ENCODE data around the genes CNDP1 and ZNF407.

DNA sequence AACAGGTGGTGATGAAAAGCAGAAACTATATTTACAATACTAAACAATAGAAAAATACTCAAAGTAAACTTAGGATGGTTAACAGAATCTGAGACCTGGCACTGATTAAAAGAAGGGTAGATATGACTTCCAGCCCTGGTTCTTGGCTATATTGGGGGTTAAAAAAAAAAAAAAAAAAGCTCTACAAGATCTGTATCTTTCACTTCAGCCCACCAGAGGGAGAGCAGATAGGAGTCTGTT is 777.8 kb downstream of the SERPINB8 start:
- PRO-cap, 6 experiments = no peak in any of the 6 experiments
- RAMPAGE, long total RNA, 2 experiments = no peak in any of the 2 experiments

GRCh38 chr18:66523238-66523583 is 80.7 kb downstream of the CDH19 start:
- PRO-cap, 6 experiments = no peak in any of the 6 experiments
- RAMPAGE, long total RNA, 2 experiments = no peak in any of the 2 experiments
- RRBS = no CpG with 5 or more reads among the region's 6 CpGs

- PRO-cap, 6 experiments = no peak in any of the 6 experiments
- RAMPAGE, long total RNA, 2 experiments = no peak in any of the 2 experiments
- RRBS = no CpG with 5 or more reads among the region's 8 CpGs
Observed at GRCh38 chr18:66571901-66572327, 32.0 kb downstream of the CDH19 start.

DNA sequence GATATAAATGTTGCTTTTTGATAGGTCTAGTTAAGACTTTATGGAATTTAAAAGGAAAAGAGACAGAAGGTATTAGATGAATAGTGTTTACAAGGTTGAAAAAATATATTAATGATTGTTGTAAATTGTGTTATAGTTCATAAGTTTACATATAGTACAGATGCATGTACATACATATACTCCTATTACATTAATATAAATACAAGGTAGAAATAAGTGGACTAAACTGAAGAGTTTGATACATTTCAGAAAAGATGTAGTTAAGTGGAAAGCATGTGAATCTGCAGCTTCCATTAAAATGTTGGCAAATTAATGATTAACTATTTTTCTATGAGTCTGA is 420.1 kb downstream of the DSEL start:
- PRO-cap, 6 experiments = no peak in any of the 6 experiments
- RAMPAGE, long total RNA, 2 experiments = no peak in any of the 2 experiments

DNA sequence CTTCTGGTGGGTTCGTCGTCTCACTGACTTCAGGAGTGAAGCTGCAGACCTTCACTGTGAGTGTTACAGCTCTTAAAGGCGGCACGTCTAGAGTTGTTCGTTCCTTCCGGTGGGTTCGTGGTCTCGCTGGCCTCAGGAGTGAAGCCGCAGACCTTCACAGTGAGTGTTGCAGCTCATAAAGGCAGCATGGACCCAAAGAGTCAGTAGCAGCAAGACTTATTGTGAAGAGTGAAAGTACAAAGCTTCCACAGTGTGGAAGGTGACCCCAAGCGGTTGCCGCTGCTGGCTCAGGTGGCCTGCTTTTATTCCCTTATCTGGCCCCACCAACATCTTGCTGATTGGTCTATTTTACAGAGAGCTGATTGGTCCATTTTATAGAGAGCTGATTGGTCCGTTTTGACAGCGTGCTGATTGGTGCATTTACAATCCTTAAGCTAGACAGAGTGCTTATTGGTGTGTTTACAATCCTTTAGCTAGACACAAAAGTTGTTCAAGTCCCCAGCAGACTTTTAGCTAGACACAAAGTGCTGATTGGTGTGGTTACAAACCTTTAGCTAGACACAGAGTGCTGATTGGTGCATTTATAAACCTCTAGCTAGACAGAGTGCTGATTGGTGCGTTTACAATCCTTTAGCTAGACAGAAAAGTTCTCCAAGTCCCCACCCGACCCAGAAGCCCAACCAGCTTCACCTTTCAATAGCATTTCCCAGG is 301.4 kb downstream of the DSEL start:
- PRO-cap, 6 experiments = no peak in any of the 6 experiments
- RAMPAGE, long total RNA, 2 experiments = no peak in any of the 2 experiments
- RRBS = no CpG with 5 or more reads among the region's 15 CpGs

DNA sequence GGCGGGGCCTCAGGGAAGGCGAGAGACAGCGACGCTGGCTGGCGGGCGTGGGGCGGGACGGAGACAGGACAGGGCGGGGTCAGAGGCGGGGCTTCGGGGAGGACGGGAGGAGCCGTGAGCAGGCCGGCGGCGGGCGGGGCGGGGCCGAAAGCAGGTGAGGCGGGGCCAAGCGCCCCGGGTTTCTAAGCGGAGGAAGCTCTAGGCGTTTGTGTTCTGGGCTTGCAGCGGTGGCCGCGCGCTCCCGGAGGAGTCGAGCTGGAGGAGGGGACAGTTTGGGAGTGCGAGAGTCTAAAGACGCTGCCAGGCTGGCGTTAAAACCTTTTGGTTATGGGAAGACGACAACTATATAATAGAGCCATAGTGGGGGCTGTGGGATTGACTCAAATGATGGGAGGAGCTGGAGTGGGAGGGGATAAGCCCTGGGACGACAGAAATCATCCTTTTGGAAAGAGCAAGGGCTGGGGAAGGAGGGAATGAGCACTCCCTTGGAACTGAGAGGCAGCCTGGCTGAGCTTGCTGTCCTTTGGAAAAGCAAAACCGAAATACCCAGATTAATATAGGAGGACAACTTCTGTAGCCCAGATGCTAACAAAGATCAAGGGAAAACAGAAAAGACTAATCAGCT is 417 bp upstream of the DSEL start:
- PRO-cap, 6 experiments = peak in 6 of 6 experiments; most common plus-strand start position 209 of the sequence (in 4); most common minus-strand start position 320 of the sequence (in 1)
- RAMPAGE, long total RNA, 2 experiments = no peak in any of the 2 experiments
- RRBS = 2% methylated on average over 16 of the region's 36 CpGs

GRCh38 chr18:67600263-67600735 is 83.8 kb upstream of the DSEL start:
- PRO-cap, 6 experiments = no peak in any of the 6 experiments
- RAMPAGE, long total RNA, 2 experiments = no peak in any of the 2 experiments
- RRBS = no CpG with 5 or more reads among the region's 6 CpGs

- PRO-cap, 6 experiments = no peak in any of the 6 experiments
- RAMPAGE, long total RNA, 2 experiments = no peak in any of the 2 experiments
- RRBS = no CpG with 5 or more reads among the region's 33 CpGs
Observed at GRCh38 chr18:68790078-68791144, 7.5 kb upstream of the CCDC102B start.

DNA sequence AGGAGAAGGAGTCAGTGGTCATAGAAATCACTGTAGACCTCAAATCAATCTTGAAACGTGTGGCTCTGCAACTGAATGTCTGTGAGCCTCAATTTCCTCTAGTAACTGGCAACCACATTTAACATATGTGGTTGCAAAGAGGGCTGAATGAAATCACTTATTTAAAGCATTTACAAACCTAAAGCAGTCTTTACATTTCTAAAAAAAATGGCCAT is 1.7 kb upstream of the DOK6 start:
- PRO-cap, 6 experiments = no peak in any of the 6 experiments
- RAMPAGE, long total RNA, 2 experiments = no peak in any of the 2 experiments
- RRBS = no CpG with 5 or more reads among the region's 1 CpG

- PRO-cap, 6 experiments = no peak in any of the 6 experiments
- RAMPAGE, long total RNA, 2 experiments = no peak in any of the 2 experiments
- RRBS = no CpG with 5 or more reads among the region's 18 CpGs
Observed at GRCh38 chr18:69895435-69896180, 52.1 kb downstream of the CD226 start.

GRCh38 chr18:70464597-70465319 is 175.9 kb downstream of the SOCS6 start:
- PRO-cap, 6 experiments = no peak in any of the 6 experiments
- RAMPAGE, long total RNA, 2 experiments = no peak in any of the 2 experiments
- RRBS = no CpG with 5 or more reads among the region's 13 CpGs

GRCh38 chr18:70996541-70996782 is 707.6 kb downstream of the SOCS6 start:
- PRO-cap, 6 experiments = peak in 1 of 6 experiments; most common plus-strand start chr18:70996591 (in 1)
- RAMPAGE, long total RNA, 2 experiments = no peak in any of the 2 experiments
- RRBS = no CpG with 5 or more reads among the region's 2 CpGs

DNA sequence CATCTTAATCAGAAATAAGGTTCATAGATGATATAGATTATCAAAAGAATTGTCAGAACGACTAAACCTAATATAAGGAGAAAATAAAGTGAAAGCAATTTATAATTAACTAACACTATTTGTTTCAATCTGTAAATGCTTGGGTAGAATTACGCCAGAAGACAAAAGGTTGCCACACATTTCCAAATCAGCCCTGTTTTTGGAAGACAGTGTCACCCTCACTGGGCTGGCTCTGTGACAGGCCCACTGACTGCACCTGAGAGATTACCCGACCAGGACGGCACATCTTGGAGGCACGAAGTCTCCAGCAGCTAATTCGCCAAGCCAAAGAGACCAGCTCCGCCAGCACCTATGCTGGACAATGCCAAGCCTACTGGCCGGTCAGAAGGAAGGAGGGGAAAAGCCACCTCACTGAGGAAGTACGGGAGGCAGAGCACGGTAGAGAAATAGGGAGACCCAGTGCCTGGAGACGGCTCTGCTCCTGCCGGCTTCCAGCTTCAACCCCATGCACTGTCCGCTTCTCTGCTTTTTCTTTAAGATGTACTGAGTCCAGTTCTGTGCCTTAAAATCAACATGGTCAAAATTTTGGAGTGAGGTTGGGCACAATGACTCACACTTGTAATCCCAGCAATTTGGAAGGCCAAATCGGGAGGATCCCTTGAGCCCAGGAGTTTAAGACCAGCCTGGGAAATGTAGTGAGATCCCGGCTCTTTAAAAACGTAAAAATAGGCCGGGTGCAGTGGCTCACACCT is 61.8 kb downstream of the CYB5A start:
- PRO-cap, 6 experiments = no peak in any of the 6 experiments
- RAMPAGE, long total RNA, 2 experiments = no peak in any of the 2 experiments
- RRBS = no CpG with 5 or more reads among the region's 17 CpGs

- PRO-cap, 6 experiments = no peak in any of the 6 experiments
- RAMPAGE, long total RNA, 2 experiments = no peak in any of the 2 experiments
- RRBS = no CpG with 5 or more reads among the region's 5 CpGs
Observed at GRCh38 chr18:74231293-74231832, 60.4 kb downstream of the CYB5A start.

GRCh38 chr18:74282435-74283508 is 9.0 kb downstream of the CYB5A start:
- PRO-cap, 6 experiments = no peak in any of the 6 experiments
- RAMPAGE, long total RNA, 2 experiments = no peak in any of the 2 experiments
- RRBS = 15% methylated on average over 5 of the region's 18 CpGs

DNA sequence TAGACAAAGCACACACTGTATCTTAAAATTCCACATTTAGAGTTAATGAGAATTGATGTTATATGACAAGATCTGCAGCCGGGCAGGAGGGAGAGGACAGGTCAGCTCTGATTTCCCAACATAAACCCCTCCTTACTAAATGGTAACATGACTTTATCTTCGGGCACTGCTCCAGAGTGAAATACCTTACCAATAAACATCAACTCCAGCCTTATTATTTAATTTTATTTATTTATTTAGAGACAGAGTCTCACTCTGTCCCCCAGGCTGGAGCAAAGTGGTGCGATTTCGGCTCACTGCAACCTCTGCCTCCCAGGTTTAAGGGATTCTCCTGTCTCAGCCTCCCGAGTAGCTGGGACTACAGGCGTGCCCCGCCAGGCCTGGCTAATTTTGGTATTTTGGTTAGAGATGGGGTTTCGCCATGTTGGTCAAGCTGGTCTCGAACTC is 1.7 kb downstream of the CYB5A start:
- PRO-cap, 6 experiments = no peak in any of the 6 experiments
- RAMPAGE, long total RNA, 2 experiments = no peak in any of the 2 experiments
- RRBS = no CpG with 5 or more reads among the region's 9 CpGs

- PRO-cap, 6 experiments = no peak in any of the 6 experiments
- RAMPAGE, long total RNA, 2 experiments = no peak in any of the 2 experiments
- RRBS = no CpG with 5 or more reads among the region's 13 CpGs
Observed at GRCh38 chr18:74390271-74390524, 66.9 kb downstream of the DIPK1C start.

DNA sequence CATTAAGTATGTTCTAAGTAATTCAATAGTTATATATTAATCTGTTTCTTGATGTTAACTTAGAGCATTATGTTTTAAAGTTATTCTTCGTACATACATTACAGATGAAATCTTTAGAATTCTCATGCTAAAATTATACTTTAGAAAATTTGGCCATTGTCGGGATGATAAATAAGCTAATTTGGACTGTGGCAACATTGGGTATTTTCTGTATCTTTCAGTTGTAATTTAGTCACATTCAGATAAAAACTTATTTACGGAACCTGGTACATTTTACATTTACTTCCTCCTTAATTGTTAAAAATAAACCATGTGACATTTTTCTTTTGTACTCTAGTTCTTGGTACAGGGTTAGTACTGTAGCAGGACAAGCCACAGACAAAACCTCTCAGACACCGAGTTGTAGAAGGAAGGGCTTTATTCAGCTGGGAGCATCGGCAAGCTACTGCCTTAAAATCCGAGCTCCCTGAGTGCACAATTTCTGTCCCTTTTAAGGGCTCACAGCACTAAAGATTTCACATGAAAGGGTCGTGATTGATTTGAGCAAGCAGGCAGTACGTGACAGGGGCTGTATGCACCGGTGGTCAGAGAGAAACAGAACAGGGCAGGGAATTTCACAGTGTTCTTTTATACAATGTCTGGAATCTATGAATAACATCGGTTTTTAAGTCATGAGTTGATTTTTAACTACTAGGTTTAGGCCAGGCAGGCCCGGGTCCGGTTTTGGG is 4.3 kb downstream of the CNDP2 start:
- PRO-cap, 6 experiments = peak in 1 of 6 experiments; most common plus-strand start position 354 of the sequence (in 1)
- RAMPAGE, long total RNA, 2 experiments = no peak in any of the 2 experiments
- RRBS = no CpG with 5 or more reads among the region's 12 CpGs

DNA sequence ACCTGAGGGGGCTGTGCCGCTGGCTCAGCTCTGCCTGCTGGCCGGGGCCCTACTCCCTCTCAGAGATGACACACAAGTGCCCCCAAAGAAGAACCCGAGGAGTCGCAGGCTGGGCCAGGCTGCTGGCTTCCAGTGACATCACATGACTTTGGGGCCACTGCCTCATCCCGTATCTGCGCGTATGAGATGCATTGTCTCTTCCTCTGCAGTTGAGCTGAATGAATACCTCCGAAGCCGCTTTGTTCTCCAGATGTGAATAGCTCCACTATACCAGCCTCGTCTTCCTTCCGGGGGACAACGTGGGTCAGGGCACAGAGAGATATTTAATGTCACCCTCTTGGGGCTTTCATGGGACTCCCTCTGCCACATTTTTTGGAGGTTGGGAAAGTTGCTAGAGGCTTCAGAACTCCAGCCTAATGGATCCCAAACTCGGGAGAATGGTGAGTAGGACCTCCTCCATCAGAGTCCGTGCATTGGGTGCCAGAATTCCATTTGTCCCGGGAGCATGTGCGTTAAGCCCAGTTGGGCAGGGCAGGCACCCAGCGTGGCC is at the start of gene CNDP1:
TSS of gene CNDP1 (plus strand) at position 249 of the 550 bp plus-strand sequence.
- PRO-cap, 6 experiments = no peak in any of the 6 experiments
- RAMPAGE, long total RNA, 2 experiments = no peak in any of the 2 experiments
- RRBS = no CpG with 5 or more reads among the region's 17 CpGs

GRCh38 chr18:74597007-74598023 is at the start of gene ZNF407:
Gene ZNF407 (plus strand): TSS chr18:74597870.
- PRO-cap, 6 experiments = peak in 6 of 6 experiments; most common plus-strand start chr18:74597870 (in 6); most common minus-strand start chr18:74597392 (in 6)
- RAMPAGE, long total RNA, 2 experiments = start-site peak on the plus strand in 2 of 2 experiments, at chr18:74597865-74597910 at its widest, 41 to 44 reads per replicate; start-site peak on the minus strand in 2 of 2 experiments, at chr18:74597572-74597622 at its widest, 26 to 32 reads per replicate
- RRBS = 1% methylated on average over 38 of the region's 71 CpGs

Data from heart left ventricle (tissue), 7 donors.